ENCODE measurements around a stretch of chr1.

- PRO-cap, 3 experiments, result no peak in any of the 3 experiments
- RAMPAGE, long total RNA, result no peak
These were observed 231.2 kb downstream of the SIPA1L2 start for GRCh38 chr1:232398476-232399303.

DNA sequence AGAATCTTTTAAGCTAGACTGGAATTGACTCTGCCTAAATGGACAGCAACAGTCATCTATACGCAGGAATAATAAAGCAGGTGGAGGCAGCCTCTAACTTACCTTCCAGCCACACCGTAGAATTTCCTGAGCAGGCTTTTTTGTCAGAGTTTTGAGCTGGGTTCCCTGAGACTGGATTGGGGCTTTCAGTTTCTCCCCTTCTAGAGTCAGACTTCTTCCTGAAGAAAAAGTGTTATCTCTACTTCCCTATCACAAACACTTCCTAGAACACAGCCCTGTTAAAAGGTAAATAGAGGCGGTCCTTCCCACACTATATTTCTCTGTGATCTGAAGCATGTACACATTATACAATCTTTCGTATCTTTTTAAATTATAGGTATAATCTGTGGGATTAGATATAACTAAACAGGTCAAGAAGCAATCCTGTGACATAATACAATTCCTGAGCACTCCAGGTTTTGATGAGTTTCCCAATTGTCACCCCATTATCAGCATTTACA, 1.3 kb upstream of the SIPA1L2 start:
- PRO-cap, 3 experiments, result no peak in any of the 3 experiments
- RAMPAGE, long total RNA, result no peak

- PRO-cap, 3 experiments, result no peak in any of the 3 experiments
- RAMPAGE, long total RNA, result no peak
These were observed 2.6 kb upstream of the SIPA1L2 start for GRCh38 chr1:232632623-232632845.

GRCh38 chr1:232745534-232745769, 59.8 kb upstream of the MAP10 start:
- PRO-cap, 3 experiments, result no peak in any of the 3 experiments
- RAMPAGE, long total RNA, result no peak

- PRO-cap, 3 experiments, result no peak in any of the 3 experiments
- RAMPAGE, long total RNA, result no peak
These were observed 18.5 kb downstream of the NTPCR start for GRCh38 chr1:232968817-232969493.

DNA sequence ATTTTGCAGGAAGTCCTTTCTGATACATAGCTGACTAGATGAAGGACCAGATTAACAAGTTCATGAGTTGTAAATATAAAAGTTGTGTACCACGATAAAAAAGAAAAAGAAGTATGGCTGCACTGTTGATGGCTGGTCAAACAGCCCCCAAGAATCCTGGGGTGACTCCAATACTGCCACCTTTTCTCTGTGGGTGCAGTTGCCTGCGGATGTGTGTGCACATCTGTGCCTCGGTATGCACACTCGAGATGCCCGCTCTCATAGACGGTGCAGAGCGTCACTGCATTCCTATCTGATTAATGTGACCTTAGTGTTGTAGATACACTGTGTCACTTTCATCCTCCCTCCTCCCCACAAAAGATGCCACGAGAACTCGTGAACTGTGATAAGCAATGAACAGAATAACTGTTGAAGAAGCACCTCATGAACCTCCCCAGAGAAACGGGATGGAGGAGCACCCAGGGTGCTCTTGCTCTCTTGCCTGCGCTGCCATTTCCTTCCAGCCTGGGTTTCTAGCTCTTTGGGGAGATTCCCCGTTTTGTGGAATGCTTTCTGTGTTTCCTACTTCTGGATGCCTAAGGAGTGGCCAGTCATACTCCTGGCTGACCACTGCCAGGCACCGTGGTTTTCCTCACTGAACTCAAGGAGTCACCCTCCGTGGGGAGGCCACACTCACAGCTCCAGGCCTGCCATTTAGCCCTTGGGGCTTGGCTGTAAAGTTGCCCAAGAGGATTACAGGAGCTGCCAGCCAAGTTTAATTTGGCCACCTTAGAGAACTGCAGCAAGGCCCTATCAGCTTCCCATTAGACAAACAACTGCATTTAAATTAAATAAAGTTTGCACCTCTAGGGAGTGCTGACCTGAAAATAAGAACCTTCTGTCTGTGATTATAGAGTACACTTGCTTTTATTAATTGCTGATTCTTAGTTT, 32.0 kb downstream of the NTPCR start:
- PRO-cap, 3 experiments, result no peak in any of the 3 experiments
- RAMPAGE, long total RNA, result no peak

GRCh38 chr1:233354654-233355421, 27.3 kb downstream of the MAP3K21 start:
- PRO-cap, 3 experiments, result no peak in any of the 3 experiments
- RAMPAGE, long total RNA, result no peak

- PRO-cap, 3 experiments, result no peak in any of the 3 experiments
- RAMPAGE, long total RNA, result no peak
These were observed 34.1 kb downstream of the MAP3K21 start for GRCh38 chr1:233361453-233362239.

DNA sequence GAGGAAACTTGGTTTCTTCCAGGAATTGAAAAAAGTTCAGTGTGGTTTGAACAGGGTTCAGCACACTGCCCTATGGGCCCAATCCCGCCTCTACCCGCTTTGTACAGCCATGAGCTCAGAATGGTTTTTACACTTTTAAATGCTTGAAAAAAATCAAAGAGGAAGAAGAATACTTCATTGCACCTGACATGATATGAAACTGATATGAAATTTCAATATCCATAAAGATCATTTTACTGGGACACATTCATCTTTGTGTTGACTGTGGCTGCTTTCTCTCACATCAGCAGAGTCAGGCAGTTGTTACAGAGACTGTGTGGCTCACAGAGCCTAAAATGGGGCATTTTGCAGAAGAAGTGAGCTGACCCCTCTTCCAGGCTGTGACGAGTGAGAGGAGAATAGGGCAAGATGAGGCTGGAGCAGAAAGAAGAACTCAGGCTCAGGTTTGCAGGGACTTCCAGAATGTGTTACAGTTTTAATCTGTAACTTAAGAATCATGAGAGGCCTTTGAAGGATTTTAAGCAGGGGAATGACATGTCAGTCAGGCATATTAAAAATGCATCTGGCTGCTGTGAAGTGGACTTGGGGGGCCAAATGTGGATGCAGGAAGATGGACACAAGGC, 42.1 kb downstream of the MAP3K21 start:
- PRO-cap, 3 experiments, result no peak in any of the 3 experiments
- RAMPAGE, long total RNA, result no peak

DNA sequence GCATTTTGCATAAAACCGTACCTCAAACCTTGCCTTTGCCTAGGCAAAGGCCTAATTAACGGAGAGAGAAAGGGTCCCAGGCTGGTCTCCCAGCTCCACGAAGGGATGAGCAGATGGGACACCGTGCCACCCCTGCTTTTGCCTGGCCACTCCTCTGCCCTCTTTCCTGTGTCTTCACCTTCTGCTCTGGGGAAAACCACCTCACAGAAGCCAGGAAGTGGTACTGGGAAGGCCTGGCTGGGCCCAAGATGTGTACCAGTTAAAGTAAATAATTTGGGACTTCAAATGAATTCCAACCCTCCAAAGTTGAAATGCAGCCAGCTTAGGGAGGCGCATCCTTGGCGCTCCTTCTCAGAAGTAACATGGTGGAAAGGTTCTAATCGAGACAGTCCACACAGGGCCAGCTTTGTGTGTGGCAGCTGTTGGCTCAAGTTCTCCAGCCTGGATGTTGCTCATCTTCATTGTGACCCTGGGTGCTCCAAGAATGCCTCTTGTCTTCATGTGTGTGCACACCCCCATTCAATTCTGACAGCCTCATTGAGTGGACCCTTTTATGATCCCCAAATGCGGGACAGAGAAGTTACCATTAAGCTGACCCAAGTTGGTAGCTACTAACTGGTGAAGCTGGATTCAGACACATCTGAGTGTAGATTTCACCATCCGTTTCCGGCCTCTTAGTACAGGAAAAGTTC, 45.8 kb downstream of the MAP3K21 start:
- PRO-cap, 3 experiments, result no peak in any of the 3 experiments
- RAMPAGE, long total RNA, result no peak

DNA sequence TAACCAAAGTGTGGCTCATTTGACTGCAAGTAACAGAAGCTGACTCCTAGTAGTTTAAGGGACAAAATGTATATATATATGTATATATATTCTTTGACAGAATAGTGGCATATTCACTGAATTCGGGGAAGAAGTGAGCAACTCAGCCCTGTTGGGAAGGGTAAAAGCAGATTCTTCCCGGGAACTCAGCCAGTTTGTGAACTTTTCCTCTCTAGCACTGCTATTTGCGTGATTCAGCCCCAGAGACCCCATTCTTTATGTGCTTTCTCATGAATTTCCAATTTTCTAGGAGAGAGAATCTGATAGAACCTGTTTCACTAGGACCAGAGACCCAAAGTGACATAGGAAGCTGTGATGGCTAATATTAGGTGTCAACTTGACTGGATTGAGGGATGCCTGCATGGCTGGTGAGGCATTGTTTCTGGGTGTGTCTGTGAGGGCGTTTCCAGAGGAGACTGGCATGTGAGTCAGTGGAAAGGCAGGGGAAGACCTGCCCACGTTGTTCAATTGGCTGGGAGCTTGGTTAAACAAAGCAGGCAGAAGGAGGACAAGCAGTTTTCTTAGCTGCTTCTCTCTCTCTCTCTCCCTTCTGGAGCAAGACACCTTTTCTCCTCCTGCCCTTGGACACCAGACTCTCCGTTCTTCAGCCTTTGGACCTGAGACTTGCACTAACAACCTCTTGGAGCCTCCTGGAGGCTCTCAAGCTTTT, 93.5 kb upstream of the KCNK1 start:
- PRO-cap, 3 experiments, result peak in 2 of 3 experiments; most common plus-strand start position 502 of the sequence (in 1)
- RAMPAGE, long total RNA, result no peak

GRCh38 chr1:233625093-233626035, 11.5 kb downstream of the KCNK1 start:
- PRO-cap, 3 experiments, result no peak in any of the 3 experiments
- RAMPAGE, long total RNA, result no peak

DNA sequence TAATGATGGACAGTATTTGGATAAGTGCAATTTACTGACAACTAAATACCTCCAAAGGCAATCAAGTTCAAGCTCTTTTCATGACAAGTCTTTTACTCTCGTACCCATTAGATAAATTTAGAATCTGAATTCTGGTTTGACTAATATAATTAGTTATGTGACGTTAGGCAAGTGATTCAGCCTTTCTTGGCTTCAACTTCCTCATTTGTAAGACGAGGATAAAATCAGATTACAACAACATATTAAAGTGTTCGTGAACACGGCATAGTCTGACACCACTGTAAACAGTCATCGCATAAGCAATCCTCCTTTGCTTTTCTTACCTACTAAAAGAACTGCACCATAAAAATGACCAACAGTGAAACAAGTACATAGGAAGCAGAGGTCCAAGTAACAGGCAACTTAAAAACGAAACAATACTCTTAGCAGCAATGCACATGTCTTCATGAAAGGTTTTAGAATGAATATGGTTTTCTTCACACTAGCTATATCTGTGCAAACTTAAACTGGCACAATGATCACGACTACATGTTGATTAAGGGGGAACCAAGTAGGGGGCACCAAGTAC, 25.7 kb downstream of the COA6 start:
- PRO-cap, 3 experiments, result no peak in any of the 3 experiments
- RAMPAGE, long total RNA, result no peak

DNA sequence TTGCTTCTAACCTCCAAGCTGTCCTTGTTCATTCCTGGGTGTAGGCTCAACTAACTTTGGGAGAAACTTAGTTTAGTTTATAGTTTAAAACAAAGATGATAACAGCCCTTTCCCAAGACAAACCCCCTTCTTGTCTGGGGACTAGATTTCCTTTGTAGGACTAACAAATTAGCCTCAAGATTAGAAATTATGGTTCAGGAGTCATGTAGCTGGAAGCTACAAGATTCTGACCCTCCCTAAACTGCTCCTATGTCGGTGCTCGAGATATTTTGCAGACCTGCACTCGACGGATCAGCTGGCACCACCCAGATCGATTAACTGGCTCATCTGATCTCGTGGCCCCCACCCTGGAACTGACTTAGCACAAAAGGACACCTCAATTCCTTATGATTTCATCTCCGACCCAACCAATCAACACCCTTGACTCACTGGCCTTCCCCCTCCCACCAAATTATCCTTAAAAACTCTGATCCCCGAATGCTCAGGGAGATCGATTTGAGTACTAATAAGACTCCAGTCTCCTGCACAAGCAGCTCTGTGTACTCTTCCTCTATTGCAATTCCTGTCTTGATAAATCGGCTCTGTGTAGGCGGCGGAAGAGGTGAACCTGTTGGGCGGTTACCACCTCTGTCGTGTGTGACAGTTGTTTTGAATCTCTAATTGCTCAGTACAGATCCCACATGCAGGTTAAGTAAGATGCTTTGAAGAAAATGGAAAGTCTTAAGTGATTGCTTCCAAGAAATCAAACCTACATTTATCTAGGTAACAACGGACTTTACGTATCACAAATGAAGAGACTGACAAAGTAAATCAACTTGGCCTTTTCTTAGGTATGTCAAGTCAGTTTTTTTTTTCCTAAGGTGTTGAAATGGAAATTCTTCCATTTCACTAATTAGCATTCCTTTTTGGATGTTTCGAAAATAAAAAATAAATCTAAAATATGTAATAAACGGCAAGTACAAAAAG, 35.3 kb downstream of the COA6 start:
- PRO-cap, 3 experiments, result no peak in any of the 3 experiments
- RAMPAGE, long total RNA, result no peak

DNA sequence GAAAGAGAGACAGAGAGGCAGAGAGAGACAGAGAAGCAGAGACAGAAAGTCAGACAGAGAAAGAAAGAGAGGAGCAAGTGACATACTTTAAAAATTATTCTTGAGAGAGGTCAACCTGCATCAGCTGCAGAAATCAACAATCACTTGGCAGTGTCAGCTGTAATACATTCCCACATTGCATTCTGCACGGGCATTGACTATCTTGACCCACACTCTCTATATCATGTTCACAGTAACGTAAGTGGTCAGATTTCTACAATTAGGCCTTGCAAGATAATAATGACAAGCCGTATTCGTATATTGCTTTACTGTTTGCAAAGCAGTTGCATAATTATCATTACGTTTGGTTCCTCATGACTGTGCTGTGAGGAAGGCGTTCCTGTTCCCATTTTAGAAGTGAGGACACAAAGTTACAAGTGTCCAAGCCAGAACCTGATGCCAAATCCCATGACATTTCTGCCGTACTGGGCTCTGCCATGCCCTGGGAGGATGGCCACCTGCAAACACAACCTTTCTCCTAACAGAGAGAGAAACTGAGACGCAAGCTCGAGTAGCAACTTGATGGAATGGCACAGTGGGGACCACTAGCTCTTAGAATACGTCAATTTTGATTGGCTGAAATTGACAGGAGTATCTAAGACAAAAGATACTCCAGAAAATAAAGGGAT, 53.5 kb upstream of the TARBP1 start:
- PRO-cap, 3 experiments, result no peak in any of the 3 experiments
- RAMPAGE, long total RNA, result no peak

- PRO-cap, 3 experiments, result peak in 2 of 3 experiments; most common minus-strand start chr1:234539046 (in 1)
- RAMPAGE, long total RNA, result no peak
These were observed 60.0 kb upstream of the TARBP1 start for GRCh38 chr1:234538772-234539559.

- PRO-cap, 3 experiments, result no peak in any of the 3 experiments
- RAMPAGE, long total RNA, result no peak
These were observed 63.5 kb upstream of the TARBP1 start for GRCh38 chr1:234542446-234542980.

DNA sequence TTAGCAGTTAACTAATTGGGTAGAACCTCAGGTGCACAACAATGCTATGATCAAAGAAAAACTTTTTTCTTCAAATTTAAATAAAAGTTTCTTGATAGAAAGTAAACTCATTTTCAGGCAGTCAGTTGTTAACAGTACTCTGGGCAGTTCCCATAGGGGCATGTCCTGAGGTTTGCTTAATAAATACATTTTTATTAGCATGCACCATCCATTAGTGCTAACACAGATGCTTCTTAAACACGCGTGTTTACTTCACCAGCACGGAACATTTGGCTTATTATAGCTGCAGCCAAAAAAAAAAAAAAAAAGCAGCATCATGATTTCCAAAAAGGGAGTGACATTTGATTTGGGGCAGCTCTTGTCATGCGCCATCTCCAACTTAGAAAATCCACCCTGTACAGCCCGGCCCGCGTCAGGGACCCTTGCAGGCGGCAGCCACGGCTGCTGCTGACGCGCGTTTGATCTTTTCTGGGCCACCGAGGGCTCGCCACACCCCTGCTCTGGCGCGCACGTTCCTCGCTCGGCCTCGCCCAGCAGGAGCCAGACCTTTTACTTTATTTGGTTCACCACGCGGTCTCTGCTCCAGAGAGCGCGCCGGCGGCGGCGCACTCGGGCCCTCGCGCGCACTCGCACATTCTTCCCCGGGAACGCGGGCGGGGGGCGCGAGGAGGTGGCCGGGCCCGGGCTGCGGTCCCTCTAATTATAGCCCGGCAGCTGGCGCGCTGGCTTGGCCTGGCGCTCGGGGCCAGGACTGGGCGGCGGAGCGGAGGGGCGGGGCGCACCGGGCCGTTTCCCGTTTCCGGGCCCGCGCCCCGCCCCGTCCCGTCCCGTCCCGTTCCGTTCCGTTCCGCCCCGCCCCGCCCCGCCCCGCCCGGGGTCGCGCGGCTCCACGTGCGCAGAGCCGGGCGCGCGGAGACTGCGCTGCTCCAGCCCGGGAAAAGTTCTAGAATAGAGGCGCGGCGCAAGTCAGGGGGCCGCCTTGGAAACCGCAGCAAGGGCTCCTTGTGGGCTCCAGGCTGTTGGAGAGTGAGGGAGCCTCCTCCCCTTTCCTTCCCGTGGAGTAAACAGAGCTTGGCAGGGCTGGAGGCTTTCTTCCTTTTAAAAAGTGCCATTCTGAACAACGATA, 10.2 kb downstream of the IRF2BP2 start:
- PRO-cap, 3 experiments, result peak in 2 of 3 experiments; most common plus-strand start position 382 of the sequence (in 1); most common minus-strand start position 249 of the sequence (in 1)
- RAMPAGE, long total RNA, result no peak

DNA sequence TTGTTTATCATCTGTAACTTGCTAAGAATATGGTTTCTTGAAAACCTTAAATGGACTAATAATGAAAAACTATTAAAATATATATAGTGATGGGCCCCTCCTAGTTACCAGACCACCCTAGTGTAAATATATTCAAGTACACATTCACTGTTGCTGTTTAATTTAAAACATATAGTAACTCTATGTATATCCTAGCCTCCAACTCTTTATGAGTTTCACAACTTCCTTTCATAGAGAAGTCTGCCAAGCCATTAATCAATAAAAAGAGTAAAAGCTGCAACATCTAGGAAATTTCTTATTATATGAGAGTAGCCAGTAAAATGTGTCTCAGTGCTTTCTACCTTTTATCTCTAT, 6.6 kb downstream of the IRF2BP2 start:
- PRO-cap, 3 experiments, result no peak in any of the 3 experiments
- RAMPAGE, long total RNA, result no peak

DNA sequence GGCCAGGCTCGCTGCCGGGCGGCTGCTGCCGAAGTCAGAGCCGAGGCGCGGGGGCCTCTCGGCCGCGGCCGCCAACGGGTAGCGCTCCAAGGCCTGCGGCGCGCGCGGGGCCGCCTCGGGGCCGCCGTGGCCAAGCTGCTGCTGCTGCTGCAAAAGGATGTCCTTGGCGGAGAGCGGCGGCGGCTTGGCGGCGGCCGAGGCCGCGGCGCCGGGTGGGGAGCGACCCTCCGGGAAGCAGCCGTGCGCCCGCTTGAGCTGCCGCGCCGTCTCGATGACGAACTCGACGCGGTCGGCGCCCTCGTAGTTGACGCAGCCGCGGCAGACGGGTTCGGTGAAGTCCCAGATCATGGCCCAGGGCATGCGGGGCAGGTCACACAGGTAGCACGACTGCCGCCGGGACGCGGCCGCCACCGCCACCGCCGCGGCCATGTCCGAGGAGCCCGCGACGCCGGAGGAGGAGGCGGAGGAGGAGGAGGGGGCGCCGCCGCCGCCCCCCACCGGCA, 861 bp downstream of the IRF2BP2 start:
- PRO-cap, 3 experiments, result peak in 3 of 3 experiments; most common plus-strand start position 321 of the sequence (in 1); most common minus-strand start position 273 of the sequence (in 2)
- RAMPAGE, long total RNA, result no peak

All from cerebellum (tissue), 5 donors.